ENCODE measurements around the gene TAFA1.

DNA sequence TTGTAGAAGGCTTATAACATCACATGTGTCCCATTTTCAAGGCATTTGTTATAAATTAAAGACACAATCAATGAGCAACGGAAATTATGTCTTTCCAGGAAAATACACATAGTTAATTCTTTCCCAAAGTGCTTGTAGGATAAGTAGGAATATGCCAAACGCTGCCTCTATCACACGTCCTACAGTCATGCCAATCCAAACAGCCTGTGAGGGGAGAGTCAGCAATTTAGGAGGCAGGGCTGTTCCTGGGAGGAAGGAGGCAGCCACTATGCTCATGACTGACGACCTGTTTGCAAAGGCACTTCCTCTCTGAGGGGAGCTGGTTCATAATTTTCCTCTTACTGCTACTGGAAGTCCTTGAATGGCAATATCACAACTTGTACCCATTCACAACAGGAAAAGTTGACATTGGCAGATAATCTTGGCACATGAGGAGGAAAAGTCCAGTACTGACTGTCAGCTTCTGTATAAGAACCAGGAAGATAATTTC lies 267.1 kb upstream of the ADAMTS9 start:
- RRBS = no CpG with 5 or more reads among the region's 4 CpGs

- RRBS = no CpG with 5 or more reads among the region's 4 CpGs
Observed at GRCh38 chr3:65107284-65107661, 419.5 kb upstream of the ADAMTS9 start.

- RRBS = no CpG with 5 or more reads among the region's 10 CpGs
Observed at GRCh38 chr3:65589284-65590415, 449.1 kb downstream of the MAGI1 start.

DNA sequence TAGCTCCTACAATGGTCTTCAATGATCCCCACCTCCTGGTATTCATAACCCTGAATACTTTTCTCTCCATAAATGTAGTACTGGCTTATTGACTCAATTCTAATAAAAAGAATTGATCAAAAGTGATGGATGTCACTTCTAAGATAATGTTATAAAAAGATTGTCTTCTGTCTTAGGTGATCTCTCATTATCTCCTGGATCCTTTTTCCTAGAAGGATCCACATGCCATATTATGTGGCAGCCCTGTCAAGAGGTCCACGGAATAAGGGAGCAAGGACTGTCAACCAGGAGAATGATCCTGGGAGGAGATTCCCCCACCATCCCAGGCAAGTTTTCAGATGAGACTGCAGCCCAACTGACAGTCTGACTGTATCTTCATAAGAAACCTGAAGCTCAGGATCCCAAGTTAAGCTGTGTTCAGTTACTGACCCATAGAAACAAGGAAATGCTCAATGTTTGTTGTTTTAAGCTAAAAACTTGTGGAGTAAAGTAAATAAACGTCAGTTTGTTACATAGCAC lies 195.6 kb downstream of the MAGI1 start:
- RRBS = no CpG with 5 or more reads among the region's 2 CpGs

DNA sequence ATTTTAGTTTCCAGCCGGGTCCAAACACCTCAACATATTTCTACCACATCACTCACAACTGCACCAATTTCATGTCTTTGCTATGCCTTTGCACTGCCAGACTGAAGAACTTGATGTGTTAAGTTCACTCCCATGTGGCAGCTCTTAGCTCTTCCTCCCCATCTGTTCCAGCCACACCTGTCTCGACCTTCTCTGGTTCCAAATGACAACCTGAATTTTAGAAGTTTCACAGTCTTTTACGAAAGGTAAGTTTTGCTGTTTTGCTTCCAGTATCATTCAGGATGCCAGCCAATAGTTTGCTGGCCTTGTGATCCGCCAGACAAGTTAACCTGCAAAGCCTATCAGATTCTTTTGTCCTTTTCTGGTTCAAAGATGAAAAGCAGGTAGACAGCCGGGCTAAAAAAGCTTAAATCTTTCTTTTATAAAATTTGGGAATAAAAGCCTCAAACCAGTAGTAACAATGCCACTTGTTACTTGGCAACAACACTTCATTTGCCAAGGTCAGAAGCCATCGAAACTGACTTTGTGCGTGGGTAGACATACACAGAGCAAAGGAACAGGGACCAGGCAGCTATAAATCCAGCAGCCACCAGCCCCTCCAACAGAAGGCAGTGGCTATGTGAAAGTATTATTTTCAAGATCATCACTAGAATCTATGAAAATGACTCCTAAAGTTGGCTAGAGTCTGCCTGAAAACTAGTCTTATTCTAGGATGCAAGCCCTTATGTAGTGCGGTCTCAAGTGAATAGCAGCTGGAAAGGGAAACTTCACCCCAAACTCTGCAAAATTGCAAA lies 192.9 kb downstream of the MAGI1 start:
- RRBS = no CpG with 5 or more reads among the region's 8 CpGs

DNA sequence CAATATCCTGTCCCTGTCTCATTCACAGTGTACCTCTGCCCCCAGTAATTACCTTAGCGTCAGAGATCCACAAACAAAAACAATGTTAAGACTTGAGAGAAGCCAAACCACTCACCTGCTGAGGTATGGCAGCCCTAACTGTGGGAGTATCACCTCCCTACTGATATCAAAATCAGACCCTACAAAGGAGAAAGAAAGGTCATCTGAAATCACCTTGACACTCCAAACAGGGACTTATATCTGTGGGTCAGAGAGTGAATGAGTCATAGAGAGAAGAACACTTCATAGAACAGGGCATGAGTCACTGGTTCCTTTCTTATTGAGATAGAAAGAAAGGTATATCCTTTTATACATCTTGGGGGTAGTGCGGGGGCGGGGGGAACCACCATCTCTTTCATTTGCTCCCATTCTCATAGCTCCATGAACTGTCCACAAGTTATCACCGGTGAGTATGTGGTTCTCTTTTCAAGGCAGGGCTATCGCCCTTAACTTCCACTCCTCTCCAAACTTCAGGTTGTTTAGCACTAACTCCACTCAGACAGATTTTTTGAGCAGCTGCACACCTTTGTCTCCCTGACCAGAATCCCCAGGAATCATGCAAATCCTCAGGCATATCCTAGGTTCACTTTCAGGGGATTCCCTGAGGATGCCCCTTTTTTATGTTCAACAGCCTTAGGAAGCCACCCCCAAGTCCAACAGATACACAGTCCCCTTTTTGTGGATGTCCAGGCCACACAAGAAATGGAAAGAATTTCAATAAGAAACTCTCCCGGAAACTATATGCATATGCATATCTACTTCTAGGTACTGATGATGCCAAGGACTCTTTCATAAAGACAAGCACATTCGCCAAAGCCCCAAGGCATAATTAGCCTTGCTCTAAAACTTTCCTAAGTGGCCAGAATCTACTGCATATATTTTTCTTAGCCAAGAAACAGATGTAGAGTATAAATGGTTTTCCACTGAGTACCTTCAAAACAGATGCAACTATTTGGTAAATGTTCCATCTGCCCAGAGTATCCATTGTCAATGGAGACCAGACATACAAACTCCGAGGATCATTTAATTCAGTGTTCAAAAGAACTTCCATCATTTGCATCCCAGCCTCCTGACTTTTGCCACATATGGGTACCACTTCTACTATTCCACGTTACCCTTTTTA lies 74.2 kb downstream of the MAGI1 start:
- RRBS = no CpG with 5 or more reads among the region's 9 CpGs

DNA sequence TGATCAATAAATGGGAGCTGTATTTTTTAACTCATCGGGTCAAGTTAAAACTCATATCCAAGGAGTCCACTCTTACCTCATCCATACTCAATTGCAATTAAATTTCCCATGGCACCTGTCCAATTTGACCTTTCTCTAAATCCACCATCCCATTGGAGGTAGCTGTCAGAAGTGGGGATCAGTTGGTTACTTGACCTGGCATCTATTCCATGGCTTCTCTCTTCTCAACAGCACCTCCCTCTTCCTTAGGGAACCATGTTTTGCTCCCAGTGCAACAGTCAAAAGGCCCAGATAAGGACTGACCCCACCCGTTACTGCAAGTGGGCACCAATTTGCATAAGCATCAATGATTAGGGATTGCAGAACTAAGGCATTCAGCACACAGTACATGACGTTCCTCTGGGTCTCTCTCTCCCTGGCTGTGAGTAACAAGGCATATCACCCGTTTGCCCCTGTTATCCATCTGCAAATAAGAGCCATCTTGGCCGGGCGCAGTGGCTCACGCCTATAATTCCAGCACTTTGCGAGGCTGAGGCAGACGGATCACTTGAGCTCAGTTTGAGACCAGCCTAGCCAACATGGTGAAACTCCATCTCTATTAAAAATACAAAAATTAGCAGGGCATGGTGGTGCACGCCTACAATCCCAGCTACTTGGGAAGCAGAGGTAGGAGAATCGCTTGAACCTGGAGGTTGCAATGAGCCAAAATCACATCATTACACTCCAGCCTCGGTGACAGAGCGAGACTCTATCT lies 18.9 kb downstream of the MAGI1 start:
- RRBS = no CpG with 5 or more reads among the region's 13 CpGs

DNA sequence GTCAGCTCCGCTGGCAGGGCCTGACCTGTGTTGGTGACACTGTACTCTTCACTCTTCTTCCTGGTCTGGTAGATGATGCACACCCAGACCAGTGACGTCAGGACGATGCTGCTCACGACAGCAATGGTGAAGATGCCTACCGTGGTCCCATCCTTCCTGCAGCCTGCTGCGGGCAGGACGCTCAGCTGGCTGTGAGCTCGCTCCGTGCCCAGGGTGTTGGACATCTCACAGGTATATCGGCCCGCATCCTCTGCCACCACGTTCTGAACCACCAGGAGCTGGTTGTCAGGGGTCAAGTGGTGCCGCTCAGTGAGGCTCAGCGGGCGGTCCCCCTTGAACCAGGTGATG lies 117.9 kb downstream of the LRIG1 start:
- RRBS = no CpG with 5 or more reads among the region's 15 CpGs

DNA sequence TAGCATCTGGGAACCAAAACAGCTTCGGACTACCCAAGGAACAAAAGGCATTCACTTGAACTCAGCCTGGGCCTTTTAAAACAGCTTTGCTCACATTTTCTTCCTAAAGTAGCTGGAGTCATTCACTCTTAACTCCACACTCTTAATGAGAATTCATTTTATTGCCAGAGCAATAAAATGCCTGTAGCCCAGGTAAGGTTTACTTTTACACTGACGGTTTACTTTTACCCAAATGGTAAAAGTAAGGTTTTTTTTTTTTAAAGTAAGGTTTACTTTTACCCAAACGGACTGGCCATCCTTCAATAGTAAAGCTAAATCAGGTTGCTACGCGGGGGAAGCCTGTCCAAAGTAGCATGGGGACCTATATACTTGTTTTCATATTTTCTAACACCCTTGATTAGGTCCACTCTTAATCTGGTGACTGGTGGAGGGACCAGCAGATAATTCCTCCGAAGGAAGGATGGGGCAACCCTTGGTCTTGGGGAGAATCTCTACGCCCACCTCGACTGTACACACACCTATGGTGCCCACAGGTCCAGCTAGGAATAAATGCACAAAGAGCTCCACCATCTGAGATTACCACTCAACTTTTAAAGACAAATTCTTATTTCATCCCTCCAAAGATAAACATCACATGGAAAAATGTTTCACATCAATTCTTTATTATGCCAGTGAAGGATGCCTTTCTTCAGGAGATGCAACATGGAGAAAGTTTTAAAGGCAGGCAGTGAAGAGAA lies 55.6 kb downstream of the LRIG1 start:
- RRBS = no CpG with 5 or more reads among the region's 8 CpGs

DNA sequence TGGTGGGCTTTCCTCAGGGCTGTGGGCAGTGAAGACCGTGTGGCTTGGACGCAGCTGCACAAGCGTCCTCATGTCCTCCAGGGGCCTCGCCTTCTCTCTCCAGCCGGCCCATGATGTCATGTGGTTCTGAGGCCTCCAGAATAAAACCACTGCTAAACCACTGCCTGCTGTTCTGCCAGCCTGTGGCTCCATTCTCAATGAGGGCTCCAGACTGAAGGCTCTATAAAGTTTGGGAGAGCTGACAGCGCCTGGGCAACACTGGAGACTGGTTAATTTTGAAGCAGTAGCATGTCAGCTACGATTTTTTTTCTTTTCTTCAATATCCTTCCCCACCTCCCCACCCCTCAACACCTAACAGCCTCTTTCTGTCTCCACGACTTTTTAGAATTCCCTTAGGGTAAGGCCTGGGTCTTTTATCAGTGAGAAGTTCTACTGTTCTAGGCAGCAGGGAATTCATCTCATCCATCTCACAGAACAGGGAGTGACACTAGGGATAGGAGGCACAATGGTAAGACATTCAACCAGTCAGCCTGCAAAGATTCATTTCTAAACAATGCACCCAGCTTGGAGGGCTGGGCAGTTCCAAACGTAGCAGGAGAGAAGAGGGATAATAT lies 43.8 kb downstream of the LRIG1 start:
- RRBS = no CpG with 5 or more reads among the region's 9 CpGs

GRCh38 chr3:66480514-66481403 lies 20.1 kb downstream of the LRIG1 start:
- RRBS = no CpG with 5 or more reads among the region's 7 CpGs

- RRBS = no CpG with 5 or more reads among the region's 4 CpGs
Observed at GRCh38 chr3:66490117-66490660, 10.6 kb downstream of the LRIG1 start.

GRCh38 chr3:66493377-66494012 lies 7.3 kb downstream of the LRIG1 start:
- RRBS = no CpG with 5 or more reads among the region's 5 CpGs

- RRBS = no CpG with 5 or more reads among the region's 3 CpGs
Observed at GRCh38 chr3:66588111-66588568, 87.3 kb upstream of the LRIG1 start.

DNA sequence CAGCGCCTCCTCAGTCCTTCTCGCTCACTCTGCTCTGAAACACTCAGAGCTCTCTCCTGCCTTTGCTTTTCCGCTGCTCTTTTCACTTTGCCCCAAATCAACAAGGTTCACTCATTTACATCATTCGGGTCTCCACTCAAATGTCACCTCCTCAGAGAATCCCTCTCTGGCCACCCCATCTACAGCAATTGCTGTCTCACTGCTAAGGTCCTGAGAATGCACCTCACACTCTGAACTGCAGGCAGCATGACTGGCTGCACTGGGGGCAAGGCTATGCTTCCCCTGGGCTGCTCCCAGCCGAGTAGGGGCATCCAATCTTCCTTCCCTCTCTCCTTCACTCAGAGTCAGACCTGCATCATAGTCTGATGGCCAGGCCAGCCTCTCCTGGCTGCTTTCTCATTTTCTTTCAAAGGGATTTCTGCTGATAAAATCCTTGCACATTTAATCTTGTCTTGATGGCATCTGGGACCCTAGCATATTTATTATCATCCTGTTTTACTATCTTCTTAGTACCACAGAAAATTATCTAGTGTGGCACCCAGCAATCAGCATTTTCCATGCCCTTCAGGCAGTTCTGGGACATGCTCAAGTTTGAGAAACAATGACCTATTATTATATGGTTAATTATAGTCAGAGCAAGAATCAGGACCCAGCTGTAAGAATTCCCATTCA lies 189.0 kb downstream of the SUCLG2 start:
- RRBS = no CpG with 5 or more reads among the region's 5 CpGs

- RRBS = no CpG with 5 or more reads among the region's 9 CpGs
Observed at GRCh38 chr3:68003981-68004643, at the start of gene TAFA1. Gene TAFA1, plus strand, starts transcription at chr3:68004247.

DNA sequence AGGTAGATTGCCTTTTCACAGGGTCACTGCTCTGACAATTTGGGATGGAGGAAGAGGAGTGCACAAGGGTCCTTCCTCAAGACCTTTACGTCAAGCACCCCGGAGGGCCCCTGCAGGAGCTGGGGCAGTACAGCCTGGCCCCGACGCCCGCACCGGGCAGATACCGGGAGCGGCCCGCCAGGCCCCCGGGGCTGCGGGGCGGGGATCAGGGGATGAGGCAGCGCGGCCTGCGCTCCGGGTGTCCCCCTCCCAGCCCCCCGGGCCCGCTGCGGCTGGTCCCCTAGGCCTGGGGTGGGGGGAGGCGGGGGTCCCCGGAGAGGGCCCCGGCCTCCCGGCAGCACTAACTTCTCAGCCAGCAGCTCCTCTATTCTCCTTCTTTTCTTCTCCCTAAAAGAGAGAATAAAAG lies 395 bp downstream of the UBA3 start:
- RRBS = 3% methylated on average over 17 of the region's 23 CpGs

GRCh38 chr3:69119108-69119733 lies 3.2 kb downstream of the LMOD3 start:
- RRBS = no CpG with 5 or more reads among the region's 7 CpGs

DNA sequence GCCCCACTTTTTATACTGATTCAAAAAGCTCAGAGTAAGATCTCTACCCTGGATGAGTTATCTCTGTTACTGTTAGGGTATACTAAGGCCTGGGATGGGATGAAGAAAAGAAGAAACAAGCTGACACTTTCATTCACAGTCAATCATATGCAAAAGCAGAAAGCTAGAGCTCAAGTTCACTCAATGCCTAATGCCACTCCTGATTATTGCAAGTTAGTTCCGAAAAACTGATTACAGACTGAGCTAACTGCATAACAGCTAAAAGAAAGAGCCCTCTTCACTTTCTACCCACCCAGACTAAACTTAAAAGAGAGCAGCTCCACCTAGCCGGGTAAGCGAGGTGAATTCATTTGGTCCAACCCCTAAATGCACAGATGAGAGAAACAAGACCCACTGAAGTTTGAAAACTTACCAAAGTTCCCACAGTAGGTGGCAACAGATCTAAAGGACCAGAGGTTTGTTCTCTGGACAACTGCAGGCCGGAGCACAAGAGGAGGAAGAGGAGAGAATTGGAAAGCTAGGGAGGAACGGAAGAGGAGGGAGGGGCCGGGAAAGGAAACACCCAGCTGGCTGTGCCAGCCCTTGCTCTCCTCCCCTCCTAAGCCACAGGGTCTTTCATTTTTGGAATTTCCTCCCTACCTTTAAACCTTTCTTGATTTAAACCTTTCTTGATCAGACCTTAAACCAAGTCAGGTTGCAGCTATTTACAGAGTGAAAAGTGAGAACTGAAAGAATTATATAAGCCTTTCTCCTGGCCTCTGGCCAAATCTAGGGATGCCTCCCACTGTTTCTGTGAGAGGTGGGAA lies 114.5 kb upstream of the LMOD3 start:
- RRBS = 0% methylated on average over 1 of the region's 6 CpGs

- RRBS = no CpG with 5 or more reads among the region's 12 CpGs
Observed at GRCh38 chr3:69249807-69250492, 127.6 kb upstream of the LMOD3 start.

All from Jurkat, Clone E6-1 (cell line).